ENCODE measurements around a stretch of chr1.

- PRO-cap, 4 experiments: no peak in any of the 4 experiments
- RAMPAGE, long total RNA, 2 experiments: no peak in any of the 2 experiments
- RRBS: no CpG with 5 or more reads among the region's 5 CpGs
These were observed 50.3 kb upstream of the MAB21L3 start for GRCh38 chr1:116060663-116061561.

DNA sequence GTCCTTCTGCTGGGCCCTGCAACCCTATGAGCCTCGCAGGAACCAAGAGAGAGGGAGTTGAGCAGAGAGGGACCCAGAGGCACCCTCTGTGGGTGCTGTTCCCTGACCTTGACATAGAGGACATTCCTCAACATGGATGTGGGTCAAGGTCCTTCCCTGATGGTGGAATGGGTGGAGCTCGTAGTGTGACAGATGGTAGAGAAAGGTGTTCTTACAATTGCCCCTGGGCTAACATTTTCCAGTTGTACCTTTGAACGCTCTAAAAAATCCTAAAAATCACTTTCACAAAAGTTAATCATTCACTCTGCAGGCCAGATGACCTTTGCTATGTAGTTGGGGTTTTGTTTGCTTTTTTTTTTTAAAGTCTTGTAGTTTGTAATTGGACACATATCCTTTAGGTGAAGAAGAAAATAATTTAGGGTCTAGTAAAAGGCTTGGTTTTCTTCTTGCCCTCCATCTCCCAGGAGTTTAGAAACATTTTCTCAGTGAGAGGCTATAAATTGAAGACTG, 41.9 kb downstream of the MAB21L3 start:
- PRO-cap, 4 experiments: no peak in any of the 4 experiments
- RAMPAGE, long total RNA, 2 experiments: no peak in any of the 2 experiments
- RRBS: no CpG with 5 or more reads among the region's 3 CpGs

DNA sequence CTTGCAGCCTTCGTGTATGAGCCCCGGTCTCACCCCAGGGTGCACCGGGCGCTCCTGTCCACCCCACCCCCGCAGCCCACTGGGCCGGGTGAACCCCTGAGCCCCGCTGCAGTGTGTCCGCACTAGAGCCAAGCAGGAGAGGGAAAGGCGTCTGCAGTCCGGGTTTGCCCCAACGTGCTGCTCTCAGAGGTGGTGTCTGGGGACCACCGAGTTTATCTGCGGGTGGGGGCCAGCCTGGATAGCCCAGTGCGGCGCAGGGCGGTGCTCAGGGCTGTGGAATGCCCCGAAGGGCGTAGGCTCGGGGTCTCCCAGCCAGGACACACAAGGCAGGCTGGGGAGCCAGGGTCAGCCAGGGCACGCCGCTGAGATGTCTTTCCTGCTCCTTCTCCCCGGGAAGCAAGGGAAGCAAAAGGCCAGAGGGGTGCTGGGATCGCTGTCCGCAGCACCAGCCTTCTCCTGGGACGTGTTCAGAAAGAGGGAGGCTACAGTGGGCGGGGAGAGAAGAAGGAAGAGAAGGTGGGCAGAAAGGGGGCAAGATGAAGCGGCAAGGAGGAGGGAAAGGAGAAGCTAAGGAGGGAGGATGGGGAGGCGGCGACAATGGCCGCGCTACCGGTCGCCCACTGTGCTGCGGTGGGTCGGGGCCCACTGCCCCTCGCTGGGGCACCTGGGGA, 56.6 kb downstream of the MAB21L3 start:
- PRO-cap, 4 experiments: no peak in any of the 4 experiments
- RAMPAGE, long total RNA, 2 experiments: no peak in any of the 2 experiments
- RRBS: 49% methylated on average over 8 of the region's 36 CpGs

DNA sequence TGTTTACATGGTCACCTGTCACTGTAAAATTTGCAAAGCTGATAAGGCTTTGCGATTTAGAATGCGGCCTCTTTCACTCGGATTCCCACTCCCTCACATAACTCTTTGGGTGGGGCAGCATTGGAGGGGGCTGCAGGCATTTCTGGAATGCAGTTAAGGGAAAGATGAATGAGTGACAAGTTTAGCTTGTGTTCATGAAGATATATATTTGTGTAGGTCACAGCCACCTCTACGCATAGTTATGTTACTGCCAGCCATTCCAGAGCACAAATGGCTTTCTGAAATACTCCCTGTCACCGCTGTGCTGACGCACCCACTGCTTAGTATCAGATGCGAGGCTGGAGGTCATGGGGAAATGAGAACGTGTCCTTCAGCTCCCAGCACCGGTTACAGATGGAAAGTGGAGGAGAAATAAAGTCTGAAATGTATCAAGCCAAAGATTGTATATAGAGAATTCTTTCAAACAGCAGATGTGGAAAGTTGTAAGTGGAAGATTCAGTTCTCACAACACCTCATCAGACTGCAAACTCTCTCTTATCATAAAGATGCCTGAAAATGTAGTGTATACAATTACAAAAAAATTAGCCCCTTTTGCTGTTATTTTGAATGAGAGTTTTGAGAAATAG, 54.1 kb upstream of the ATP1A1 start:
- PRO-cap, 4 experiments: no peak in any of the 4 experiments
- RAMPAGE, long total RNA, 2 experiments: no peak in any of the 2 experiments
- RRBS: no CpG with 5 or more reads among the region's 9 CpGs

GRCh38 chr1:116333828-116334573, 39.0 kb upstream of the ATP1A1 start:
- PRO-cap, 4 experiments: no peak in any of the 4 experiments
- RAMPAGE, long total RNA, 2 experiments: no peak in any of the 2 experiments
- RRBS: no CpG with 5 or more reads among the region's 4 CpGs

DNA sequence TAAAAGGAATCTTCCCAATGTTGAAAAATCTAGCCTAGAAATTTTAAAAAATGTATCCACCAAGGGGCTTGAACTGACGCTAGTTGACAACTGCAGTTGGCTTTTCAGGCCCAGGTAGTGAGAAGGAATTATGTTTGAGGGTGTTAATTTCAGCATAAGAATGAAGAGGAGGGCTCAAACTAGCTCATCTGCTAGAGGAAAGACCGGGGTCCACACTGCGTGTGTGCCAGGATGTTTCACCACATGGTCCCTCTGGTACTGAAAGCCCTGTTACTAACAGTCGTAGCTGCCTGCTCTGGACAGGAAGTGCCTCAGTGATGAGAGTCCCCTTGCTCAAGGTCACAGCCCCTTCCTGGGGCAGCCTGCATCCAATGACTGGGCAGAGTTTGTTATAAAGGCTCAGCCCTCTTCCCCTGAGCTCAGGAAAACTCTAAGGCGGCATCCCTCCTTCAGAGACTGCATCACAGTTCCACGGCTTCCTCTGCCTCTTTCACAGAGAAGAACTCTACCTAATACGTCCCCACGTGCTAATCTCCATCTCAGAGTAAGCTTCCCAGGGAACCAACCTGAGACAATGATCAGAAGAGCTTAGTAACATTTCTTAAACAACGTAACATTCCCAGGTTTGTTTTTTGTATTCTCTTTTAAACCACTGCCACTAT, 38.2 kb upstream of the ATP1A1 start:
- PRO-cap, 4 experiments: no peak in any of the 4 experiments
- RAMPAGE, long total RNA, 2 experiments: no peak in any of the 2 experiments
- RRBS: no CpG with 5 or more reads among the region's 9 CpGs

DNA sequence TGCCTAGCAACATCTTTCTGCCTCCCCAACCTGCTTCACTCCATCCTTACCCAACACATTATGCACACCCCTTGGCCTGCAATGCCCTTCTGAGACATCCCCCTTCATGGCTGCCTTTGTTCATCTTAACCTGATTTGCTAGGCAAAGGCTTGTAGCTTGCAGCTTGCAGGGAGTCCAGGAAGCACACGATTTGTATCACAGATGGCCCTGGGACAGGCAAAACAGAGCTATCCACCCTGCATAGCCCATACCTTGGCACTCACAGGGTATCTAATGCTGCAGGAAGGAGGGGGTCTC, 27.1 kb upstream of the ATP1A1 start:
- PRO-cap, 4 experiments: no peak in any of the 4 experiments
- RAMPAGE, long total RNA, 2 experiments: no peak in any of the 2 experiments
- RRBS: no CpG with 5 or more reads among the region's 1 CpG

GRCh38 chr1:116392536-116393101, 19.6 kb downstream of the ATP1A1 start:
- PRO-cap, 4 experiments: no peak in any of the 4 experiments
- RAMPAGE, long total RNA, 2 experiments: no peak in any of the 2 experiments
- RRBS: no CpG with 5 or more reads among the region's 11 CpGs

- PRO-cap, 4 experiments: no peak in any of the 4 experiments
- RAMPAGE, long total RNA, 2 experiments: no peak in any of the 2 experiments
- RRBS: no CpG with 5 or more reads among the region's 12 CpGs
These were observed 22.0 kb downstream of the ATP1A1 start for GRCh38 chr1:116394961-116395477.

GRCh38 chr1:116475849-116476327, 94.9 kb downstream of the CD58 start:
- PRO-cap, 4 experiments: no peak in any of the 4 experiments
- RAMPAGE, long total RNA, 2 experiments: no peak in any of the 2 experiments
- RRBS: no CpG with 5 or more reads among the region's 9 CpGs

GRCh38 chr1:116537073-116537642, 33.7 kb downstream of the CD58 start:
- PRO-cap, 4 experiments: no peak in any of the 4 experiments
- RAMPAGE, long total RNA, 2 experiments: no peak in any of the 2 experiments
- RRBS: no CpG with 5 or more reads among the region's 2 CpGs

DNA sequence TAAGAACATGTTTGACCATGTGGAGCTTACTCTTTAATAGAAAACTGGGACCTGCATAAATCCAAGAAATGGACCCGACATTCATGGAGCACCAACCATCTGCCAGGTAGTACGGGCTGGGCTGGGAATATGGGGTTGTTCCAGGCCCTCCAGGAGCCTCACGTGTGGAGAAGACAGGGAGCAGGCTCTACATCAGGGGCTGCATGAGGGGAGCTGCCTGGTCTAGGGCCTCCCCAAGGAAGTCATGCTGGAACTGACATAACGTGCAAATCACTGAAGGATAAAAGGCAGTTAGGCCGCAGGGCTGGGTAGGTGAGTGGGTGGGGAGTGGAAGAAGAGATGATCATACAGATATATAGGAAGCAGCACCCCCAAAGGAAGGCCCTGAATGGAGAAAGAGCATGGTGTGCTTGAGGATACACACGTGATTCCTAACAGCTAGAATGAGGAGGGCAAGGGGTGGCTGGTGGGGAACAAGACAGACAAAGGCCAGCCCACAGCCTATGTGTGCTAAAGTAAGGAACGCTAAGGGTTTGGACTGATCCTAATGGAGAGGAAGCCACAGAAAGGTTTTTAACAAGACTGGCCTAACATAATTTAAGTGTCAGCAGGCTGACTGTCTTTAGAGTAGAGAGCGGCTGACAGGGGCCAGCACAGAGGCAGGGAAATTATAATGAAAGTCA, 26.0 kb downstream of the CD58 start:
- PRO-cap, 4 experiments: no peak in any of the 4 experiments
- RAMPAGE, long total RNA, 2 experiments: no peak in any of the 2 experiments
- RRBS: no CpG with 5 or more reads among the region's 8 CpGs

DNA sequence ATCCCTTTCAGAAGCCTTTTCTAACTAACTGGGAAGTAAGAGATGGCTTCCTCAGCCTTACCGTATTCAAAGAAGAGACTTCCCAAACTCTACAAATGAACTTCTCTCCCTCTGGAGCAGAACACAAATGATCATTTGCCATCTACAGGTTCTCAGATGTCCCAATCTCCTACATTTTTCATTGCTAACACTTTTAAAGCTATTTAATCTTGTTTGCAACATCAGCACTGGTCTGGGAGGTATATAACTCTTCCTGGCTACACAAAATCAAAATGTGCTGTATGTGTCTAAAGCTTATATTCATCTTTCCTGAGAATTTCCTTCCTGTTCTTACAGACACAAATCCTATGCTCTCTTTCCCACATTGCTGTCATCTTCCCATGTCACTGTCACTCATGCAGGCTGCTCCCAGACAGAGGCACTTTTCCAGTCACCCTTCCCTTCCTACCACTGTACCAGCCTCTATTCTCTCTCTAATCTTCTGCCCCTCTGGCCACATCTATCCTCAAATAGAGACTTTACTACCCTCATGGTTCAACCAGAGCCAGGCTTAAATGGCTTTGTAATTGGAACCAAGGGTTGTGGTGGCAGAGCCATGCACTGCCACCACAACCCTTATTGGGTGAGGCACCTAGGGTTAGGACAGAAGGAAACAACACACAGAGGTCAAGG, 4.5 kb downstream of the IGSF3 start:
- PRO-cap, 4 experiments: no peak in any of the 4 experiments
- RAMPAGE, long total RNA, 2 experiments: no peak in any of the 2 experiments
- RRBS: no CpG with 5 or more reads among the region's 1 CpG

GRCh38 chr1:116806034-116806675, 51.9 kb downstream of the CD2 start:
- PRO-cap, 4 experiments: no peak in any of the 4 experiments
- RAMPAGE, long total RNA, 2 experiments: no peak in any of the 2 experiments
- RRBS: no CpG with 5 or more reads among the region's 1 CpG

- PRO-cap, 4 experiments: no peak in any of the 4 experiments
- RAMPAGE, long total RNA, 2 experiments: no peak in any of the 2 experiments
- RRBS: no CpG with 5 or more reads among the region's 8 CpGs
These were observed 53.1 kb downstream of the CD2 start for GRCh38 chr1:116807256-116807810.

DNA sequence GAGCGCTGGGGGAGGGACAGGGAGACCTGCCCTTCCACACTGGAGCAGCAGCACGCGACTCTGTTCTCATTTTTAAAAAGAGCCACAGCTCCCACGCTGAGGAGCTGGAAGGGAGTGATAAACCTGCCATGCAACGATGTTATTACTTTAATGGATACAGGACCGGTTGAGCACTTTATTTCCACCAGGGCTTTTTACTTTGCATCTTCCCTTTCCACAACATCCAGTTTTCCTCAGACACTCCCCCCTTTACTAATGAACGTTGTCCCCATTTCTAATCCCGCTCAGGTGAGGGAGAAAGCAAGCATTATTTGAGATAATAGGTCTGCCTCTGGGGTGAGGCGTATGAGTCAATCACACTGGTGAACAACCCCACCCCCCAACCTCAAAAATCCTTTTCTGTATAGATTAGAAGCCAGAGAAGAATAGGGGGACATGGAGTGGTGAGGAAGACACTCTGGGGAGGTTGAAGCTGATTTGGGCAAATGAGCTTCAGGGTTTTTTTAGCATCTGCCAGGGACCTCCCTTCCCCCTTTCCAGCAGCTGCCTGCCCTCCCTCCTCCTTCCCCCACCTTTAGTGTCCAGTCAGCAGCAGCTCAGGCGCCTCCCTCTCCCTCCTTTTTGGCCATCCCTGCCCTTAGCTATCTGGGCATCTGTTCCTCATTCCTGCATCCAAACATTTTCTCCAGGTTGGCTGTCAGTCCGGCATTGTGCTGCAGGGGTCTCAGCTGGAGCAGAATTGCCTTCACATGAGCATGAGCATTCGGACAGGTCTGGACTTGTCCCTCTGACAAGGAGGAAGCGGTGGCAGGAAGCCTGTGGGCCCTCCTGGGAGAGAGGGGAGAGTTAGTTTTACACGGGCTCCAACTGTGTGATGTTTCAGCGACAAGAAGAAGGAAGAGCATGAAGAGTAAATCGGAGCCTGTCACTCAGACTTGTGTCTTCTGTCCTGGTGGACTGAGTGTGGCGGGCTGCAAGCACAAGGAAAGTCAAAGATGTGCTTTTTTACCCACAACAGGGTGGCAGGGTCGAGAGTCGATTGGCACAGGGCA, 30.8 kb upstream of the PTGFRN start:
- PRO-cap, 4 experiments: peak in 2 of 4 experiments; most common plus-strand start position 85 of the sequence (in 1); most common minus-strand start position 62 of the sequence (in 1)
- RAMPAGE, long total RNA, 2 experiments: no peak in any of the 2 experiments
- RRBS: no CpG with 5 or more reads among the region's 19 CpGs

GRCh38 chr1:116879596-116879910, 30.2 kb upstream of the PTGFRN start:
- PRO-cap, 4 experiments: no peak in any of the 4 experiments
- RAMPAGE, long total RNA, 2 experiments: no peak in any of the 2 experiments
- RRBS: no CpG with 5 or more reads among the region's 6 CpGs

DNA sequence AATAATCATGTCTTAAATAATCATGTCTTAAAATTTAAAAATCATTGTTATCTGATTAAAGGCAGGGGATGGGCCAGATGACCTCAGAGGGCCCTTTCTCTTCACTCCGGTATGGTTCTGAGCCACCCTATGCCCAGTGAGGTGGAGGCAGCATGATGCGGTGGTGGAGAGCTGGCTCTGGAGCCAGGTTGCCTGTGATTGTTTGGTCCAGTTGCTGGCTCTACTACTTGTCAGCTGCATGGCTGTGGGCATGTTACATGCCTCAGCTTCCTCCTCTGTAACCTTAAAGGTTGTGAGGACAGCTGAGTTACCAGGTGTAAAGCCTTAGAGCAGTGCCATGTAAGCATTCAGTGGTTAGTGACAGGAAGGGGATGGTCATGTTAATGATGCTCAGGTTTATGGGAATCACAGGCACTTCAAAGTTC, 32.5 kb downstream of the PTGFRN start:
- PRO-cap, 4 experiments: no peak in any of the 4 experiments
- RAMPAGE, long total RNA, 2 experiments: no peak in any of the 2 experiments
- RRBS: no CpG with 5 or more reads among the region's 2 CpGs

GRCh38 chr1:117003216-117003608, 1.7 kb downstream of the CD101 start:
- PRO-cap, 4 experiments: no peak in any of the 4 experiments
- RAMPAGE, long total RNA, 2 experiments: no peak in any of the 2 experiments
- RRBS: no CpG with 5 or more reads among the region's 2 CpGs

DNA sequence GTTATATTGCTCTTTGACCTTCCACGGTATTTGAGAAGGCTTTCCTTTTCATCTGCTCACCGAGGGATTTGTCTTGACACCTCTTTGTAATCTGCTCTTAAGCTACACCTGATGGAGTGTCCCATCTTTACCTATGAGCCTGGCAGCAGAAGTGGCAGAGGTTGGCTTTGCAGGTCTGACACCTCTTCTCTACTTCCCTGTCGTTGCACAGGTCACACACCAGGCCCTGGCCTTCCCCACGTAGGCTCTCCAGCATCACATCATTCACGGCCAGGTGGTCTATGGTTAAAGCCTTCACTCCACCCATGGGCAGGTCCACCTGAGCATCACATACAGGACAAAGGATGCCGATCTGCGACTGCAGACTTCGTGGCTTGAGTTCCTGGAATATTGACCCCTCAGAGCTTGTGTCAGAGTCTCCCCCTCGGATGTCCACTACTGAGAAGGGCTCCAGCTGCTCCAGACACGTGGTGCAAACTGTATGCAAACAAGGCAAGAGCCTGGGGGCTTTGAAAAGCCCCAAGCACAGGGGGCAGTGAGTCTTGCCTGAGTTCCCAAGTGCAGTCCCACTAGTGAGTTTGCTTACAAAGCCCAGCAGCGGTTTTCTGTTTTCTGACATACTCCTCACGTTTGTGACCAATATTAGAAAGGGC, 840 bp downstream of the TRIM45 start:
- PRO-cap, 4 experiments: no peak in any of the 4 experiments
- RAMPAGE, long total RNA, 2 experiments: no peak in any of the 2 experiments
- RRBS: no CpG with 5 or more reads among the region's 12 CpGs

Data from uterus (tissue), 7 donors.